Mesenchymal stem cell of the bone marrow (primary cell): ENCODE data around the gene PPP4R1.

DNA sequence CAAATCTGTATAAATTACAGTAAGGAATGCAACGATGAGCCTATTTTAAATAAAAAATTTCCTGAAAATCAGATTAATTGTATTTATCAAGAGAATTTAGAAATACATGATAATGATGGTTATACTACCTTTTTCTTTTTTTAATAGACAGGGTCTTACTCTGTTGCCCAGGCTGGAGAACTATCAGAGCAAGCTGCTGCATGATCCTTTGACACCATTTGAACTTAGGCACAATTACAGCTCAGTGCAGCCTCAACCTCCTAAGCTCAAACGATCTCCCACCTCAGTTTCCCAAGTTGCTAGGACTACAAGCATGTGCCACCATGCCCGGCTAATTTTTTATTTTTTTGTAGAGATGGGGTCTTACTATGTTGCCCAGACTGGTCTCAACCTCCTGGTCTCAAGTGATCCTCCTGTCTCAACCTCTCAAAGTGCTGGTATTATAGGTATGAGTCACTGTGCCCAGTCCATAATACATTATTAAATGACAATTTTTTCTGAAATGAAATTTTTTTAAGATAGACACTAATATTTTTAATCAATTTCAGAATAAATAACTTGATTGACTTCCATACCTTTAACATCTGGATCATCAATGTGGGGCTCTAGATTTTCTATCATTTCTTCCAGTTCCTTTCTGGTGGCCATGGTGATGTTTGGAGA lies 44.6 kb downstream of the PPP4R1 start:
- CAGE, long polyA plus RNA = no peak

DNA sequence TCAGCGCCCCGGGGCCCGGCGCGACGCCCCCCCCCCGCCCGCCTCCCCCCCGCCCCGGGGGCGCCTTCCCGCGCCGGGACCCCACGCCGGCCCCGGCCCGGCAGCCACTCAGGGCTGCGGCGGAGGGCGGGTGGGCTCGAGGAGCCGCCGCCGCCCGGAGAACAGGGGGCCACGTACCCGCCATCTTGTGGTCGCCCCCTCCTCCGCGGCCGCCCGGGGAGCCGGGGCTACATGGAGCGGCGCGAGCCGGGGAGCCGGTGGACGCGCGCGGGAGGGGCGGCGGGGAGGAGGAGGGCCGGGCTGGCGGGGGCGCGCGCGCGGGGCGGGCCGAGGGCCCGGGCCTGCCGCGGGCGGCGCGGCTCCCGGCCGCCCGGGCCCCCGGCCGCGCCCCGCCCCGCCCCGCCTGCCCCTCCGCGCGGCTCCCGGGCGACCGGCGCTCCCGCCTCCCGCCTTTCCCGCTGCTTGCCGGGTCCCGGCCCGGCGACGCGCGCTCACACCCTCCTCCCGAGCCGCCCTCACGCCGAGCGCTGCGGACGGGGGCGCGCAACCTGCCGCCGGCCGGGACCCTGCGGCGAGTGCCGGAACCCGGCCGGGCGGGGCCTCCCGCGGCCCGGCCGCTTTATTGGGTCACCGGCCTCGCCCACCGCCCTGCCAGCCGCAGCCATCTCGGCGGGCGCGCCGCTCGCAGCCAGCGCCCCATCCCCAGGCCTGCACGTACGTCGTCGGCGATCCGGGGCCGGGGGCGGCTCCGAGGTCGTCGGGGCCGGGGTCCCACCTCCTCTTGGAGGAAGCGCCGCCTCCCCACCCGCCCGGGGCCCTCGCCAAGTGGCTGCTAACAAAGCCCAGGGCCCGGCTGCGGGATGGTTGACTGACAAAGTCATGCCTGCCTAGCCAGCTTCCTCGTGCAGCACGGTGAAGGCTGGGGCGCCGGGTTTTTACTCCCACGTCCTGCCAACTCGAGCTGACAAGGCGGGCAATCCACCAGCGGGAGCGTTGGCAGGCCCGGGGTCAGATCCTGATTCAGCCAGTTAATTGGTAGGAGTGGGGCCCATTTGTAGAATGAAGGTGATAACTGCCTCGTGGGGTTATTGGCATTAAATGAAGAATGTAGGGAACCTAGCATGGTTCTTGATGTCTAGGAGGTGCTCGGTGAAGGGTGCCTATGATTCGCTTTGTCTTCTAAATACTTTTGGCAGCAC lies at the start of gene PPP4R1:
Gene PPP4R1 (minus strand): TSS at position 259 of the 1,199 bp plus-strand sequence.
- CAGE, long polyA plus RNA = no peak

DNA sequence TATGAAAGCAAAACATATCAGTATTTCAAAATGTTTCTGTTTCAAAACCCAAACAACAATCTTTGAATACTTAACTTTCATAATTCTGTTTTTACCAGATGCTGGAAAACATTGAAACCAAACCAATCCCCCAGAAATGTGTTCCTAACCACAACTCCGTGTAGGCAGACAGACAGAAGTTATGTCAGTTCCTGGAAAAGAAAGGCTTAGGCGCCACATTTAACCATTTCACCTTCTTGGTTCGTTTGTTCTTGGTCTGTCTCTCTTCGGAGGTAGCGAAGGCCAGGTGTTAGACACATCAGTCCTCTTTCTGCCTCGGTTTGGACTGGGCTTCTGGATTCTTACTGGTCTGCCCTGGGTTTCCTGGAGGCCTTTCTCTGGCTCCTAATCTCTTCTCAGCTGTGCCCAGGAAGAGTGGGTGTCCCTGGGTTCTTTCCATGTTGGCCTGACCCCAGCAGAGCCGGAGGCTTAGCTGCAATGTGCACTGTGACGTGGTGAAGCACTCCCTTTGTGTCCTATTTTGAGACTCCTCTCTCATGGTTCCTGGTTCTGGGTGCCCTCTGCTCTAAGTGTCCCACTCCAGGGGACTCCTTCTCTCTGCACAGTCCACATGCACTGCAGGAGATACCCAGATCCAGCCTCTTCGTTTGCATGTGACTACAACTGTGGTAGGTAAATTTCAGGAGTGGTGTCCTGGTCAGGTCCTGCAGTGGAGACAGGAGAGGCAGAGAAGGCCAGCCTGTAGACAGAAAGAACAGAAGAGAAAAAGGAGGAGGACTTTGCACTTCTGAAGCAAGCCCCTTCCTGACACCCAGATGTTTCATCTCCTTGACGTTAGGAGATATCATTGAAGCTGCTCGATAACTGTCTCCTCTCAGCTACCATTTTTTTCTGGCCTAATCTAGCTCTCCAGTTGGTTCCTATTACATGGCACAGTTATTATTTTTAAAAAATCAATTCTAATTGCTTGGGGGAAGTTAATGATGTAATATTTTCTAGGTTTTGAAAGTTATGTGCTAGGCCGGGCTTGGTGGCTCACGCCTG lies 22.9 kb upstream of the RAB31 start:
- CAGE, long polyA plus RNA = no peak

GRCh38 chr18:9695832-9696545 lies 12.1 kb upstream of the RAB31 start:
- CAGE, long polyA plus RNA = no peak

GRCh38 chr18:9716361-9716886 lies 8.3 kb downstream of the RAB31 start:
- CAGE, long polyA plus RNA = no peak

DNA sequence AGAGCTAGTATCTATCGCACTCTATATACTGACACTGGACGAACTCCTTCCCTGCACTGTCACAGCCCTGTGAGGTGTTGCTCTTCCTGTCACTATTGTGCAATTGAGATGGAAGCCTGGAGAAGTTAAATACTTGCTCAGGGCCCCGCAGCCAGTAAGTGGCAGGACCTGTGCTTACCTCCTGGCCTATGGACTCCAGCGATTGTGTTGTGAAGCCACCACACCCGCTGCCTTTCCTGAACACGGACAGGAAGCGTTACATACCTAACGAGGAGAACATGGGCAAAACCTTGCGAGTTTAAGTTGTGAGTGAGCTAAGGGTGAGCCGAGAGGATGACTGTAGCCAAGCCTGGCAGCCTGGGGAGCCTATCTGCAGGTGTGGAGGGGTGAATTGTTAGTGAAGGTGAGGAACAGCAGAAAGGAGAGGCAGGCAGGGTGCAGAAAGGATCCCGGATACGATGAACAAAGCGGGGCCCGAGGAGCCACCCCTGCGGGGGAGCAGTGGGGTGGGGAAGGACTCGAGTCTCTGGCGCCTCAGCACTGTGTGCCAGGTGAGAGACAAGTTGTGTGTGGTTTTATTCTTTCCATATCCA lies 26.2 kb downstream of the RAB31 start:
- CAGE, long polyA plus RNA = no peak

- CAGE, long polyA plus RNA = no peak
These were observed 77.2 kb upstream of the TXNDC2 start for GRCh38 chr18:9808154-9809360.

GRCh38 chr18:9846636-9846895 lies 39.2 kb upstream of the TXNDC2 start:
- CAGE, long polyA plus RNA = no peak

GRCh38 chr18:9914428-9915468 lies 932 bp downstream of the VAPA start:
- CAGE, long polyA plus RNA = no peak

DNA sequence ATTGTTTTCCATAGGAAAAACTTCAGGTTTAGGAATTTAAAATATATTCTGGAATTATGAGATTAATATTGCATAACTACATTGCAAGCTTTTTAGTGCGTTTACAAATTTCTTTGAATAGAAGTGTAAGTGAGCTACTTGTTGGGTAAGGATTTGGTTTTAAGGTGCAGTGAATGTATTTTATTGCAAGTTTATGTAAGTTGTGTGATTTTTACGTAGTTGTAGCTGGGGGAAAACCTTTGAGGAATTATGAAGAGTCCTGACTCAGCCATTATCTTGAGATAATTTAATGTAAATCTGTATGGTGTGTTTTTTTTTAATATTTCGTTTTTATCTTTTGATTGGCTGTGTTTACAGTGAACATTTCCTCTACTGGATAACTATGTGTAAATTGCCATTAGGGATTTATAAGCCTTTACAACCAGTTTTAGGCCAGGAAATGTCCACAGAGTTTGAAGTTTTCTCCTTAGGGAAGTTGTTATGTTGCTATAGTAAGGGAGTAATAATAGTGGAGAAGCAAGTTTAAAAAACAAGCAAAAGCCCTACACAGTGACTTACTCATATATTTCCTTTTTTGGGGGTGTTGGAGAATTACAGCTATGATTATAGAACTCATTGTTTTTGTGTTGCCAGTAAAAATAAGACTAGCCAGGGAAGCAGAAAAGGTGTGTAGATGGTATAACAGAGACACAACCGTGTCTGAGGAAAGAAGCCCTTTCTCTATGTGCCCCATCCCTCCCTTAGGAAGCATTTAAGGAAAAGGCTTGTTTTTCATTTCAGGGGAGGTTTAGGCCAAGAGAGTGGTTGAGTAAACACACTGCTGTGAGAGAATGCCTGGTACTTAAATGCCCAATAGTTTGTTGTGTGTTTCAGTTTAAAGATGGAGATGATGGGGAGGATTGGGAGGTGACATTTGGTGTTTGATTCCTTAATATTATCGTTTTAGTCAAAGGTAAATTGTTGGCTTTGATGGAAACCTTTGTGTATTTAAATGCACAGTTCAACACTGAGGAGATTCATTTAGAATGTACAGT lies 2.2 kb downstream of the VAPA start:
- CAGE, long polyA plus RNA = no peak

DNA sequence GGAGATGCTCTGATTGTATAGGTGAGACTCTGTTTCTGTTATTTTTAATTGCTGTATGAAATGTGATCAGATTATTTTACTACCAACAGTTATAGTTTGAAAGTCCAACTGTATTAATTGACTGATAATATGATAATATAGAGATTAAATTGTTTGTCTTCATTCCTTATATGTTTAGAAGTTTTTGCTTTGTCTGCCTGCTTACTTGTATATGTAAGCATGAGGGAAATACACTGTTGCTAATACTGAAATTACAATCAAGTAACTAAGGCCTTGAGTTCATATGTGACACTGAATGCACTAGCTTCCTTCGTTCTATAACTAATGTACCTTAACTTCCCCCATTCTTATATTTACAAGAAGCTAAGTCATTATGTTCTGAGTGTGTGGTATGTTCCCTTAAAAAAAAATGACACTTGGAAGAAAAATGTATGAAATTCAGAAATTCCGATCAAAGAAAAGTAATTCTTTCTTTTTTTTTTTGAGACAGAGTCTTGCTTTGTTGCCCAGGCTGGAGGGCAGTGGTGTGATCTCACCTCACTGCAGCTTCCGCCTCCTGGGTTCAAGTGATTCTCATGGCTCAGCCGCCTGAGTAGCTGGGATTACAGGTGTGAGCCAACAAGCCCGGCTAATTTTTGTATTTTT lies 42.9 kb downstream of the VAPA start:
- CAGE, long polyA plus RNA = no peak

- CAGE, long polyA plus RNA = no peak
These were observed 110.2 kb downstream of the VAPA start for GRCh38 chr18:10023984-10024391.

- CAGE, long polyA plus RNA = no peak
These were observed 138.3 kb downstream of the VAPA start for GRCh38 chr18:10052084-10052639.

DNA sequence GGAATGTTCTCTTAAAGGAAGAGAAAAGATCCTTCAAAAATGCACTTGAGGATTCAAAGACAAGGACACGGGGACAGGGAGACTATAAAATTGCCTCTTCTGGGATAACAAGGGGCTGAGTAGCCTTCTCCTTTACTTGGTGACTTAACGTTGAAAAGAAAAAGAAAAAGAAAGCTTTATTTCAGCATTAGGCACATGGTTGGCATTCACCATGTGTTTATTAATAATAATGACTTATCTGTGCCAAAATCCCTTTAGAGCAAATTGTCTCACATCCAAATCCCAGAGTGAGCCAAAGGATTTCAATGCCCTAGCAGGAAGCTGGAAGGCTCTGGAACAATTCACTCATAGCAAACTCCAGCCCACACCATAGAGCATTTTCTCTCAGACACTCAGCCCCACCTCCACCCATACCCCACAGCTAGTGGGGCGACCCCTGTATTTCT lies 100.3 kb upstream of the APCDD1 start:
- CAGE, long polyA plus RNA = no peak

DNA sequence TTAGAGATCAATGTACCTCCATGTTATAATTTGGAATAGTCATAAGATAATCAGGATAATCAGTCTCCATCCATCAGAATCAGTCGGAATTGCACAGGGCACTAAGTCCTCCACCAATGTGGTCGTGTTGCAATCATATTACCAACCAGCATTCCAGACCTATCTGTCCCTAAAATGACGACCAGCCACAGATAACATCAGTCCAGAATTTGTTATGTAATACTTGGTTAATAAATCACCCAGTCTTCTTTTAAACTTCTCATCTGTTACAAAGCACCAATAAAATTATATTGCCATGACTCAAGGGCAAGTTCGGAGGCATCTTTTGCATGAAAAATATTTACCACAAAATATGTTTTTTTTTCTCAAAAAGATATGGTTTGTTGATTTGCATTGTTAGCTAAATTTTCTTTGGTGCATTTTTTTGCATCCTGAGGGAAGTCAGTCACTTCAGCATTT lies 29.4 kb downstream of the PIEZO2 start:
- CAGE, long polyA plus RNA = no peak

DNA sequence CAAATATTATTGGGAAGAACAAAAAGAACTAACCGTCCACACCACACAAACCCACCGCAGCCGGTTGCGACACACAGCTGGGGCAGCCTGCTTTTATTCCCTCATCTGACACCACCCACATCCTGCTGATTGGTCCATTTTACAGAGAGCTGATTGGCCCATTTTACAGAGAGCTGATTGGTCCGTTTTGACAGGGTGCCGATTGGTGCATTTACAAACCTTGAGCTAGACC lies 177.6 kb upstream of the SLC35G4 start:
- CAGE, long polyA plus RNA = no peak

DNA sequence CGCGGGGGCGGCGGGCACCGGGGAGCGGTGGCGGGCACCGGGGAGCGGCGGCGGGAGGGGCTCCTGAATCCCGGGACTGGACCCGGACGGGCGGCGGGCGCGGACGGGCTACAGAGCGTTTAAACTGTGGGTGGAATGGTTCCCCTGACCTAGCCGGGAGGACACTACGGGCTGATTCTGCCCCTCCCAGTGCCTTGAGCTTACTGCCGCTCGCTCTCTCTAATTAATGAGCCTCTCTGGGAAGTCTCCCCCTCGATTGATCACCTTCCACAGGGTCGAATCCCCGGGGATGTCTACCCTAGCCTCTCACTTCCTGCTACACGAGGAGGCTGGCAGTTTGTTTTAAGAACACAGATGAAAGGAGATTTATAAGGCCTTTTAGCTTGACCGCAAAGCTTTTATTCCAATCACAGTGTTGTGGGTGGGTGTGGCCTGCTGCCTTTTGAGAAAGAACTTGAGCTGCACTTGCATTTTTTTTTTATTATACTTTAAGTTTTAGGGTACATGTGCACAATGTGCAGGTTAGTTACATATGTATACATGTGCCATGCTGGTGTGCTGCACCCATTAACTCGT lies 1.0 kb downstream of the GNAL start:
- CAGE, long polyA plus RNA = no peak

DNA sequence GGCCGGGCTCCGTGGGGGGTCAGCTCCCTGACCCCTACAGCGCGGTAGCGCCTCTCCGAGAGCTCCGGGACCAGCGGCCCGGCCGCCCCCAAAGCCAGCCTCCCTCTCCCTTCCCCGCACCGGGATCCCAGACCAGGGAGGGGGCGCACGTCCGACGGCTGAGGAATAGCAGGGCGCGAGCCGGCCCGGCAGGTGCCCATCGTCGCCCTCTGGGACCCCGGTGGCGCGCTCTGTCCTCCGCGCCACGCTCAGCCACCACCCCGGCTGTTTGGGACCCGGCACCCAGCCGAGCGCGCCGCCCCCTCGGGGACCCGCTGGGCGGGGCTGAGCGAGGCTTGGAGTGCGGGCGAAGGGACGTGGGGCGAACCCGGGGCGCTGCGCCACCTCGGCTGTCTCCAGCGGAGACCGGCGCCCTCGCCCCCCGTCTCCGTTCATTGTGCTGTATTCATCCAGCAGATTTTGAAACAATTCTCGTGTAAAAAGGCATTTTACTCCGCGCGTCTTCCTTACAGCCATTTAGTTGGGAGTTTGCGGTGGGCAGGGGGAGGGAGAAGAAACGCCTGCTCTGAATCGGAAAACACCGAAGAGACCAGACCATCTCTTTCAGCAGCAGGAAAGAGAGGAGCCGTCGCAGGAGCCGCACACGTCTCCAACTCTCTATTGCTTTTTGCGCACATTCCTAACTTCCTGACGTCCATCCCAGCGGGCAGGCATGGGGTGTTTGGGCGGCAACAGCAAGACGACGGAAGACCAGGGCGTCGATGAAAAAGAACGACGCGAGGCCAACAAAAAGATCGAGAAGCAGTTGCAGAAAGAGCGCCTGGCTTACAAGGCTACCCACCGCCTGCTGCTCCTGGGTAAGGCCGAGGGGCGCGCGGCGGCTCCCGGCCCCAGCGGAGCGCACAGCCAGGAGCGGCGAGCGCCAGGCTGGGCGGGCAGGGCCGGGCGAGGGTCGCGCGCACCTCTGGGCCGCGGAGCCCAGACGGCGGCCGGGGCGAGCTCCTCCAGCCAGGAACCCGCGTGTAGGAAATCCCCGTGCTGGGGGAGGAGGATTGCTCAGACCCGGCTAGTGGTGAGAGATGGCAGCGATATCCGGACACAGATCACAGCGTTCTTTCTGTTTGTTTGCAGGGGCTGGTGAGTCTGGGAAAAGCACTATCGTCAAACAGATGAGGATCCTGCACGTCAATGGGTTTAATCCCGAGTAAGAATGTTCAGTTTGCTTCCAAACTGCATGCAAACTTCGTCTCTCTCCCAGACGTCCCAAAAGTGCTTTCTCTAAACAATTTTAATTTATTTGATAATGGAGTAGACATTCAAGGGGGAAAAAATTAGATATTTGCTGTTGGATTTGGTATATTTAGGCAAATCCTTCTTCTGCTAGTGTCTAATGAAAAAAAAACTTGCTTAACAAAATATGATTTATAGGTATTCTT lies 63.2 kb downstream of the GNAL start:
- CAGE, long polyA plus RNA = no peak

GRCh38 chr18:11840291-11841050 lies 10.7 kb upstream of the CHMP1B start:
- CAGE, long polyA plus RNA = no peak

DNA sequence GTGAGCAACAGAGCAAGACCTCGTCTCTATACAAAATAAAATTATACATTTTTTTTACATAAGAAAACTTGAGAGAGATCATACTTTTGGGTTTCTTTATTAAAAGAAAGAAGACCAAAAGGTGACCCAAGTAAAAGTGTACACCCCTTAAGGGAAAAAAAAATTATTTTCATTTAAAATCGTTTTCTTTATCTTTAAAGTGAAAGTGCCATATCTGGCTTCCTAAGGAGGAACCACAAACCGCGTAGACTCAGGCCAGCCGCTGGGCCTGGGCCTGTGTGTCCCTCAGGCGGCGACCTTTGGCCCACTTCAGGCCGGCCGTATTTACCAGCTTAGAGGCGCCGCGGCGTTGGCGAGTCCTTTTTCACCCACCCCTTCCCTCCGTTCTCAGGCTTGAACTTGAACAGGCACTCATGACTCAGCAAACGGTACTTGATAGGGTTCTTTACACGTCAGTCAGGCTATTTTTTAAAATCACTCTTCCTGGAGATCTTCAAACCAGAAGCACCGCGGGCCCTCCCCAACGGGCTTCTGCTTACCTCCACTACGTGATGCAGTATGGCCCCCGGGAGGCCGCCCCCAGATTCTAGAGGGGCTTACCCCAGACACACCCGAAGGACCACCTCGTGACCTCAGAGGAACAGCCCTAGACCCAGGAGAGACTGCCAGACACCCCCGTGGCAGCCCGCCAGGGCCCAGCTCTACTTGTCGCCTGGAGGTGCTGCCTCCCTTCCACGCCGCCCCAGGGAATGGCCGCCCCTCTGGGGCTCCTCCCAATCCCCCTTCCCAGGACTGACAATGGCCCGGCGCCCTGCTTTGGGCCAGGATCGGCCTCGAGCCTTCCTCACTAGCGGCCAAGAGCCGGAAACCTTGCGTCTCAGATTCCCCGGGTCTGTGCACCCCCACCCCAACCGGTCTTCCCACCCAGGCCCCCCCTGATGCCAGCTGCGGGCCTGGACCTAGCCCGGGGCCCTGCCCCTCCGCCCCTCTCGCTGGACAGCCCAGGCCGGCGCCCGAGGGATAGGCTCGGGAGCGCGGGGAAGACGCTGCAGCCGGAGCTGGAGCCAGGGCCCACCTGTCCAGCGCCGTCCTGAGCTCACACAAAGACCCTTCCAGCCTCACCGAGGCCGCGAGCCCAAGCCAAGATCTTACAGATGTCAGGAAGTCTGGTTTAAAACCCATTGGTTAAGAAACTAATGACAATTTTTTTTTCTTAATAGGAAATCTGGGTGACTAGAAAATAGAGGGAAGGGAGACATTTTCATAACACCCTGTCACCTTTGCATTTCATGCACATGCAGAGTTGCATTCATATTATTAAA lies 33.8 kb upstream of the IMPA2 start:
- CAGE, long polyA plus RNA = no peak